AG04449 (cell line): Measurements from ENCODE around the genes ZNF625, ZNF443, ZNF791 and GCDH.

- RRBS = no CpG with 5 or more reads among the region's 4 CpGs
These were observed 34.8 kb downstream of the ZNF433 start for GRCh38 chr19:12000648-12001034.

GRCh38 chr19:12155990-12157195 lies at the start of gene ZNF625:
ZNF625 (minus strand) TSS chr19:12156734.
- RRBS = 3% methylated on average over 18 of the region's 73 CpGs

GRCh38 chr19:12159680-12160079 lies 3.1 kb upstream of the ZNF625 start:
- RRBS = no CpG with 5 or more reads among the region's 15 CpGs

- RRBS = no CpG with 5 or more reads among the region's 2 CpGs
These were observed 885 bp downstream of the ZNF136 start for GRCh38 chr19:12163791-12164171.

DNA sequence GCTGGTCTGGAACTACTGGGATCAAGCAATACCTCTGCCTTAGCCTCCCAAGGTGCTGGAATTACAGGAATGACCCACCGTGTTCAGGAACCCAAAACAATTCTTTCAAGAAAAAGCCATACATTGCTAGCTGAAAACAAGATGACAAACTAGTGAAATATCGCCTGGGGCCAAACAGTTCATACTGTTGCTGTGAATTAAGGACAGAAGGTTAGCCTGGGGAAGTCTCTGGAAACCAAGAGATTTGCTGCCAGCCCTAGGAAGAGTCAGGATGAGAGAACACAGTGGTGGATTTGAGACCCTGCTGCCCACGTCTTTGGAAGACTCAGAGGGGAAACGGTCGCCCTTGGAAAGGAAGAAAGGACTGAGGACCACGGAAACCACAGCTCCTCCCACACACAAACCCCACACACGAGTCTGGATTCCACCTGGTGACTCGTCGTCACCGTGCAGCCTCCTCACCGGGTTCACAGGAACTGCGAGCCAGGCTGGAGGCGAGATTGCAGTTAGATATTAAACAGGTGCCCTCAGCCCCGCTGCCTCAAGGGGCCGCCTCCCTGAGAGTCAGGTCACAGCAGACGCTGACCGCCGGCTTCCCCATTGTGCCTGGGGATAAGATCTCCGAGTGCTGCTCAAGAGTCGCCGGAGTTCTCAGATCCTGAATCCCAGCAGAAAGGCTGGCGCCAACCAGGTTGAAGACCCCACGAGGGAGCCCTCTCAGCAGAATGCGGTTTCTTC lies 948 bp downstream of the ZNF443 start:
- RRBS = no CpG with 5 or more reads among the region's 24 CpGs

GRCh38 chr19:12440442-12441400 lies at the start of gene ZNF443:
ZNF443 (minus strand) TSS chr19:12441021.
- RRBS = 4% methylated on average over 6 of the region's 66 CpGs

DNA sequence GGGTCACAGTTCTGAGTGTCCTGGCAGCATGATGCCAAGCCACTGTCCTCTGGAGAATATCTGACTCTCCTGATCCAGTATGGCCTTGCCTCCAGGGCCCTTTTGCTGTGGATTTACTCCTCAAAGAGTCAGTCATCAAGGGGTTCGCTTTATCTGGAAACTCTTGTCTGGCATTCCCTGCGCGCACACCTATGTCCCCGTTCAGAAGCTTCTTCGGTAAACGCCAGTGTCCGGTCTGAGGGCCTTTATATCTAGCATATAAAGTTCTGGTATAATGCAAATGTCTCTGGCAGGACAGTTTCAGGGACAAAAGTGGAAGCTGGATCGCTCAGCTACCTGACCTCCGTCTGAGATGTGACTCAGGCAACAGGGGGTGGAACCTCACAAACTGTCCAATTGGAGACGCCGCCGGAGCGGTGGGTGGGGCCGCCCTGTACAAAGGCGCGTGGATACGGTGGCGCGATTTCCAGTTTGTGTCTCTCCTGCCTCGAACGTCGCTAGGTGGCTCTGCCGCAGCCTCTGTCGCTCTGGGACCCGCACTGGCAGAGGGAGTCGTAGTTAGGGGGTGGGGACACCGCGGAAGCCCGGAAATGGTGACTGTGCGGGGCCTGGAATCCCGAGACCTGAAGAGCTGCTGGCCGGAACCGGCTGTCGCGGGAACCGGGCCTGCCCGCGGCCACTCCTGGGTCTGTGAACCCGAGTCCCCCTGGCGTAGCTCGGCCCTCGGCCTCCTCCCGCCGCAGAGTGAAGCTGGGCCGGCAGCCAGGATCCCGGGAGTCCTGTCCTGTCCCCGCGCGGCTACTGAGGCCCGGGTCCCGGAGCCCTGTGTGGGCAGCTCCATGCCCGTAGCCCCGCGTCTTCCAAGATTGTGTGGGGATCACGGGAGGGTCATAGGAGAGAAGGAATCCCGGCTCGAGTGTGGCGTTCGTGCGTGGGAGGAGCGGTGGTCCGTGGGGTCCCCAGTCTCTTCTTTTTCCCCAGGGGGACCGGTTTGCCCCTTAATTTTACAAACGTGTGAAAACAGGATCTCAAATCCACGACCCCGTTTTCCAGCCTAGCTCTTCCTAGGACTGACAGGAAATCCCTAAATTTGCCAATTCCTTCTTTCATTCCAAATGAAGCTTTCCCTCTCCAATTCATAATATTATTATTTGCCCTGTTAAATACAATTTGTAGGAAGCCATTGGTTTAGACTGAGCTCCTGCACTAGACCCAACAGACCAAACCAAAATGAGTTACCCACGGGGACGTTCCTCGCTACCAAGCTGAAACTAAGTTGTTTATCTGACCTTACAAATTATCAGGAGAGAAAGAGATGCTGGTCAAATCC lies 10.8 kb upstream of the ZNF709 start:
- RRBS = 3% methylated on average over 25 of the region's 69 CpGs

- RRBS = no CpG with 5 or more reads among the region's 15 CpGs
These were observed 1.2 kb downstream of the ZNF564 start for GRCh38 chr19:12550139-12550465.

DNA sequence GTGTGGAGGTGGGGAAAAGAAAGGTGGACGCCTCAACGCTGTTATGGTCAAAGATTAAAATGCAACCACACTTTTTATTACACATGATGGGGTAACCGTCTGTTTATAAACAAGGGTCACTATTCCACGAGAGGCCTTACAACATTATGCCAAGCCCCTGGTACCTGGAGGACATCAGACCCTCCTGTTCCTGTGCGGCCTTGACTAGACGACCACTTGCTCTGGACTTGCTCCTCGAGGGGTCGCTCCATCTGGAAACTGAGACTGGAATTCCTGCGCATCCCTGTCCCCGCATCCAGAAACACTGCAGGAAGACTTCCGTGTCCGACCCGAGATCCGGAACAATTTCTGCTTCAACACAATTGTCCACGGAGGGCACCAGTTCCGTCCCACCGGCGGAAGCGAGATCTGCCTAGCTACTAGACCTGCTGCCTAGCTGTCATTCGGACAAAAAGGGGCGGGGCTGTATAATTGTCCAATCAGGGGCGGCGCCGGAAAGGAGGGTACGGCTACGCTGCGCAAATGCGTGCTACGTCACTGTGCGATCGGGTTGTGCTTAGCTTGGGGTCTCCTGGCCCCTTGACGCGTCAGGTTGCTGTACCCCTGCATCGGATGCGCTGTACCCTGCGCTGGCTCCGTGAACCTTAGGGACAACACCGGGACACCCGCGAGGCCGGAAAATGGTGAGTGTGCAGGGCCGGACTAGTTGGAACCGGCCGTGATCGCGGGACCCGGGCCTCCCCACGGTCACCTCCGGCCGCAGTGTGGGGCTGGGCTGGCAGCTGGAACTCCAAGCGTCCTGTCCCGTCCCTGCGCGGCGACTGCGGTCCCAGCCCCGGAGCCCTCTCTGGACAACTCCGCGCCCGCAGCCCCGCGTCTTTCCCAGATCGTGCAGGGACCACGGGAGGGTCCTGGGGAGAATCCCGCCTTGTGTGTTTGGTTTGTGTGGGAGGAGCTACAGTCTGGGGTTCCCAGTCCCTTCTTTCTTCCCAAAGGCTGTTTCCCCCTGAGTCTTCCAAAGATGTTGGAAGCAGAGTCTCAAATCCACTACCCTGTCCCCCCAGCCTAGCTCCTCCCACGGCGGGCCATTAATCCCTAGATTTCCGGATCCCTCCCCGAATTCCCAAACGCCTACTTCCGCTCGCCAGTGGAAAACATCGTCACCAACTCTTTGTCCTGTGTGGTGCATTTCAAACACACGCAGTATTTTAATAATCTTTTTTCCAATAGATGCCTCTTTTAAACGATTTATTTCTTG lies at the start of gene ZNF791:
Gene ZNF791 (plus strand): TSS at position 521 of the 1,258 bp plus-strand sequence.
- RRBS = 5% methylated on average over 18 of the region's 75 CpGs

GRCh38 chr19:12615388-12615639 lies 4.6 kb downstream of the ZNF791 start:
- RRBS = no CpG with 5 or more reads among the region's 8 CpGs

DNA sequence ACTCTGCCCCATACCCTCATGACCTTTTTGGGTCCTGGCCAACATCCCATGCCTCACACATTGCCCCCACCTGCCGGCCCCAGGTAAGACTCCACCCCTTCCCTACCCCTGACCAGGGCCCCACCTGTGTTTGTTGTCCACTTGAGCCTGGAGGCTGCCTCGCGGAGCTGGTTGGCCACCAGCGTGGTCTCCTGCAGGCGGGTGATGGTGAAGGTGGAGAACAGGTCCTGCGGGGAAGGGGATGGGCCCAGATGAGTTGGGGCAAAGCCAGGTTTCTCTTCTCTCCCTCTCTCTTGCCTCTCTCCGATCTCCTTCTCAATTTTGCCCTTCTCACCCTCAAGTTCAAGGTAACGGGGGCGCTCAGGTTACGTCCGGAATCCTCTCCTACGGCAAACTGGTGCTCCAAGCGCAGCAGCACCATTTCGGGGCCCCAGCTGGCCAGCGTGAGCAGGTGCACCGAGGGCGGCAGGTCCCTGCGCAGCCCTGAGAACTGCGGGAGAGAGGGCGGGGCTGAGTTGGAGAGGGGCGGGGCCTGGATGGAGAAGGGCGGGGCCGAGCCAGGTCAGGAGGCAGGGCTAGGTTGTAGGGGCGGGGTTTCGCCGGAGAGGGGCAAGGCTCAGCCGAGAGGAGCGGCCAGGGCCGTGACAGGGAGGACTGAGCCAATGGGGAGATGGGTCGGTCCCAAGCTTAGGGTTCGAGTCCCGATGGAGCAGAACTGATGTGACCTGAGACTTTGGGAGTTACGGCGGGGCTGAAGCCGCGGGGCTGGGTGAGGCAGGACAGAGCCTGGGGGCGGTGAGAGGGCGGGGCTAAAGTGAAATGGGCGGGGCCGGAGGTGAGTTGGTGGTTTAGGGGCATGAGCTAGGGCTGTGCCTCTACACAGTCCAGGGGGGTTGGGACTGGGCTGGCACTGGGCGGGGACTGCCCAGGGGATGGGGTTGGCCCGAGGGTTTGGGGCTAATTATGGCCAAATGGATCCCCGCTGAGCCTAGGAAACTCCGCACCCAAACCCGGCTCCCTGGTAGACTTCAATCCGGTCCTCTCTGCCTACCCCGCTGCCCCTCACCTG lies 19.1 kb downstream of the MAN2B1 start:
- RRBS = 19% methylated on average over 2 of the region's 47 CpGs

DNA sequence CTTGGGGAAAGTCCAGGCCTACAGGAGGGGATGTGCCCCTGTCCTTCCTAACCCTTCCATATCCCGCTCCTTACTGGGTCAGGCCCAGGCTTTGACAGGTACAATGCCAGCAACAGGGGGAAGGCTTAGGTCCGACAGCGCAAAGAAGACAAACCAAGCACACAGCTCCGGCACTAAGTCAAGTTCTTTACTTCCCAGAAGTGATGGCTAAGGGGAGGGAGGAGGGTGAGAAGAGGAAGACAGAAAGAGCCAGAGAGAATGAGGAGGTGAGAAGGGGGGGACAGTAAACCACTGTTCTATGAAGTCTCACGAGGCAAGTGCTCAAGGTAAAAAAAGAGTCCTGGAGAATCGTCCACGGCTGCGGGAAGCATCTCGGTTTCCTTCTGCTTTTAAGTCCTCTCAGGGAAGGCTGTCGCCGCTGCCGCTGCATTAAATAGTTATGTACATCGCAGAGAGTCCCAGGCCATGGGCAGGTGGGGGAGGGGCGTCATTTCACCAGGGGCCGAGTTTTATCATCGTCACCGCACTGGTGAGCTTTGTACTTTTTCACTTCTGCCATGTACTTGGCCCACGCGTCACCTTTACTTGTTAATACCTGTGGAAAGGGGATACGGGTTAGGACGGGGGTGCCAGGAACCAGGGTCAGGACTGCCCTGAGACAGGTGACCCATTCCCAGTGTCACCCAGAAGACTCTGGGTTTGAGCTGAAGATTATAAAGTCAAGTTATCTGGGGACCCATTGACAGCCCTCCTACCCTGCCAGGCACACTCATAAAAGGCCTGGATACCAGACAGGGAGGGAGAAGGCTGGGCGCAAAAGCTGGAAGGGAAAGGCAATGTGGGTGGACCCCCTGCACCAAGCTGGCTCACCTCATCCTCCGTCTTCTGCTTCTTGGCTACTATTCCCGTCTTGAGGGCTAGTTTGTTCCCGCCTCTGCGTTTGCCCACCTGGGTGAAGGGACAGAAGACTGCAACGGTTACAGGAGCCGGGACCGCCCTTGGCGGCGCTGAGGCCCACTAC lies 3.7 kb downstream of the TRIR start:
- RRBS = 98% methylated on average over 4 of the region's 31 CpGs

DNA sequence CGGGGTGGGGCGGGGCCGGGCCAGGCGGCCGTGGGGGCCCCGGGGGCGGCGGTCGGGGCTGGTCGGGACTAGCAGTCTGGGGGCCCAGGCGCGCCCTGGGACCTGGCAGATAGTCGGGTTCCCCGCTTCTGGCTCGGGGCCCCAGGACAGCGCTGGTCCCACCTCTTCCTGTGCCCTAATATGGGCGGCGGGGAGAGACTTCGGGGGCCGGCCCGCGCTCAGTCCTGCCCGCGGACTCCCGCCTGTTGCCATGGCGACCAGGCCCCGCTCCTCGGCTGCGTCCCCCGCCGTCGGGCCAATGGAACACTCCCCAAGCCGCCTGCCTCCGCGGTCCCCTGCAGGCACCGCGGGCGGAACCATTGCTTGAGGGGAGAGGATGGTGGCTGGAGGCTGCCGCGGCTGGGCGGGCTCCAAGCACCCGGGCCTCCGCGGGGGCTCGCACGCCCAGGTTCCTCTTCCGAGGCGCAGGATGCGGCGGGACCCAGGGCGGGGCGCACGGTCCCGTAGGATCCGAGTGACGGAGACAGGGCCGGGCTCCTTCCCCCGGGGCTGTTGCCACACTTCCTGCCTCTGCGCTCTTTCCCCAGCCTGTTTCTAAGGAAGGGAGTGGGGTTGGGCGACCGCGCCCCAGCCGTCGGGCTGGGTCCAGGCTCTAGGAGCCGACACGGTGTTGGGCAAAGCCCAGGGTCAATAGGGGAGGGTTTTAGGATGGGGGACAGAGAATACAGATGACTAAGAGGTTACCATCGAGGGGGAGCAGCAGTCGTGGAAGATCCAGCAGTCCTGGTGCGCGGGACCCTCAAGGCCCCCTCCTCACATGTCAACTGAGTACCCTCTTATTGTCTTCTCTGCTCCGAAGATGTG lies 1.3 kb upstream of the JUNB start:
- RRBS = 3% methylated on average over 8 of the region's 71 CpGs

DNA sequence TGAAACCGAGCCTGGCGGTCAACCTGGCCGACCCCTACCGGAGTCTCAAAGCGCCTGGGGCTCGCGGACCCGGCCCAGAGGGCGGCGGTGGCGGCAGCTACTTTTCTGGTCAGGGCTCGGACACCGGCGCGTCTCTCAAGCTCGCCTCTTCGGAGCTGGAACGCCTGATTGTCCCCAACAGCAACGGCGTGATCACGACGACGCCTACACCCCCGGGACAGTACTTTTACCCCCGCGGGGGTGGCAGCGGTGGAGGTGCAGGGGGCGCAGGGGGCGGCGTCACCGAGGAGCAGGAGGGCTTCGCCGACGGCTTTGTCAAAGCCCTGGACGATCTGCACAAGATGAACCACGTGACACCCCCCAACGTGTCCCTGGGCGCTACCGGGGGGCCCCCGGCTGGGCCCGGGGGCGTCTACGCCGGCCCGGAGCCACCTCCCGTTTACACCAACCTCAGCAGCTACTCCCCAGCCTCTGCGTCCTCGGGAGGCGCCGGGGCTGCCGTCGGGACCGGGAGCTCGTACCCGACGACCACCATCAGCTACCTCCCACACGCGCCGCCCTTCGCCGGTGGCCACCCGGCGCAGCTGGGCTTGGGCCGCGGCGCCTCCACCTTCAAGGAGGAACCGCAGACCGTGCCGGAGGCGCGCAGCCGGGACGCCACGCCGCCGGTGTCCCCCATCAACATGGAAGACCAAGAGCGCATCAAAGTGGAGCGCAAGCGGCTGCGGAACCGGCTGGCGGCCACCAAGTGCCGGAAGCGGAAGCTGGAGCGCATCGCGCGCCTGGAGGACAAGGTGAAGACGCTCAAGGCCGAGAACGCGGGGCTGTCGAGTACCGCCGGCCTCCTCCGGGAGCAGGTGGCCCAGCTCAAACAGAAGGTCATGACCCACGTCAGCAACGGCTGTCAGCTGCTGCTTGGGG lies 849 bp downstream of the JUNB start:
- RRBS = 2% methylated on average over 61 of the region's 98 CpGs

GRCh38 chr19:12847389-12848137 lies 9.2 kb downstream of the MAST1 start:
- RRBS = no CpG with 5 or more reads among the region's 61 CpGs

DNA sequence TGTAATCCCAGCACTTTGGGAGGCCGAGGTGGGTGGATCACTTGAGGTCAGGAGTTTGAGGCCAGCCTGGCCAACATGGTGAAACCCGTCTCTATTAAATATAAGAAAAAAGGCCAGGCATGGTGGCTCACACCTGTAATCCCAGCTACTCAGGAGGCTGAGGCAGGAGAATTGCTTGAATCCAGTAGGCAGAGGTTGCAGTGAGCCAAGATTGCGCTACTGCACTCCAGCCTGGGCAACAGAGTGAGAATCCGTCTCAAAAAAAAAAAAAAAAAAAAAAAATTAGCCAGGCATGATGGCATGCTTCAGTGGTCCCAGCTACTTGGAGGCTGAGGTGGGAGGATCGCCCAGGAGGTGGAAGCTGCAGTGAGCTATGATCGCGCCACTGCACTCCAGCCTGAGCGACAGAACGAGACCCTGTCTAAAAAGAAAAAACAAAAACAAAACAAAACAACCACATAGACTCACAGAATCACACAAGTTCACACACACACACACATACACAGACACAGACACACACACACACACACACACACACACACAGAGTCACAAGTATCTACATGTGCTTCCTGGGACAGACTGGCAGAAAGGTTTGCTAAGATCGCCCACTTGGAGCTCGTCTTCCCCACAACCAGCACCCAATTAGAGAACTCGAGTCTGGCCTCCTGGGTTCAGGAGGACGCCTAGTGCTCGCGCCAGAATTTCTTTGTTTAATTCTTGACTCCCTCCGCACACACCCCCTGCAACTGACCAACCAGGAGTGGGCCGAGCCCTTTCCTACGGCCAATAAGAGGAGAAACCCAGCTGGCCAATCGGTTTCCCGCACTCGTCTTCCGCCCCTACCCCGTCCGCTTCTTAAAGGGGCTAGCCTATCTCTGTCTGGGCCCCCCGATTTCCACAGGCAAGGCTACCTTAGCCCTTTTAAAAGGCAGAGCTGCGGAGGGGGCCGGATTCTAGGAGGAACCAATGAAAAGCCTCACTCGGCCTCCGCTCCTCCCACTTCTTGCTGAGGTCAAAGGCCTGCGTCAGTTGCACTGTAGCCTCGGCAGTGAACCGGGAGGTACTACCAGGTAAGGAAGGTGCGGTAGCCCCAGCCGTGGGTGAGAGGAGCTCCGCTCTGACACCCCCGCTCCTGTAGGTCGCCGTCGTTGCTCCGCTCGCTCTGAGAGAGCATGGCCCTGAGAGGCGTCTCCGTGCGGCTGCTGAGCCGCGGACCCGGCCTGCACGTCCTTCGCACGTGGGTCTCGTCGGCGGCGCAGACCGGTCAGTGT lies at the start of gene GCDH:
Gene GCDH (plus strand): TSS at position 1,028 of the 1,271 bp plus-strand sequence.
- RRBS = 2% methylated on average over 14 of the region's 55 CpGs

DNA sequence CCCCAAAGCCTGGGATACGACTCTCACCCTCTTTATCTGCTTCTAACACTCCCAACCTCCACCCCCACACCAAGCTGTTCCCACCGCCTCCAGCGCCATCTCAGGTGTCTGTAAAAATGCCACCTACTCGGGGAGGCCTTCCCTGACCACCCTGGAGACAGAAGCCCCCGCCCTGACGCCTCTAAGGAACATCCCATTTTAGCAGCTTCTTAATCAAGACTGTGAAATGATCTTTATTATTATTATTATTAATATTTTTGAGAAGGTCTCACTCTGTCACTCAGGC lies 3.7 kb upstream of the DAND5 start:
- RRBS = no CpG with 5 or more reads among the region's 6 CpGs

DNA sequence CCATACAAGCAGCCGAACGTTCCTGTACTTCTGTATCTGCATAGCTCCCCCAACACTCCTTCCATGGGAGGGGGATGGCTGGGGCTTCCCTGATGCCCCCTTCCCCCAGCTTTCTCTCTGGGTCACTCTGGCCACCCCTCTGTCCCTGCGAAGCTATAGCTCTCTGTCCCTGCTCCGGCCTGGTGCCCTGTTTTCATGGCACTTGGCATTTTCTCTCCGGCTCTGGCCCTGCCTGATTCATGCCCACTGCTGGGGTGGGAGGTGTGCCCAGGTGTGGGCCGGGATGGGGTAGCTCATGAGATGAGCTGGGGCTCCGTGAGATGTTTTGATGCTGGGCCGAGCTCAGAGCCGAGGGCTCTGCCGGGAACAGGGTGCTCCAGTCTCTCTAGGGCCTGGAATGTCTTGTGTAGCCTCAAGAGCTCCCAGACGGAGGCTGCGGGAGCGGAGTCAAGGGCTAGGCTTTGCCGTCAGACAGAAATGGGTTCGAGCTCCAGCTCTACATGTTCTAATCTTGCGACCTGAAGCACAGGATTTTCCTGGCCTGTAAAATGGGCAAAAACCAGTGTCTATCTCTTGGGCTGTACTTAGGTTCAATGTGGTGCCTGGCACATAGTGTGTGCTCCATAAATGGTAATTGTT lies 4.5 kb downstream of the NFIX start:
- RRBS = 73% methylated on average over 5 of the region's 16 CpGs

GRCh38 chr19:13054588-13055674 lies 47.7 kb downstream of the LYL1 start:
- RRBS = under 1% methylated on average over 4 of the region's 29 CpGs

DNA sequence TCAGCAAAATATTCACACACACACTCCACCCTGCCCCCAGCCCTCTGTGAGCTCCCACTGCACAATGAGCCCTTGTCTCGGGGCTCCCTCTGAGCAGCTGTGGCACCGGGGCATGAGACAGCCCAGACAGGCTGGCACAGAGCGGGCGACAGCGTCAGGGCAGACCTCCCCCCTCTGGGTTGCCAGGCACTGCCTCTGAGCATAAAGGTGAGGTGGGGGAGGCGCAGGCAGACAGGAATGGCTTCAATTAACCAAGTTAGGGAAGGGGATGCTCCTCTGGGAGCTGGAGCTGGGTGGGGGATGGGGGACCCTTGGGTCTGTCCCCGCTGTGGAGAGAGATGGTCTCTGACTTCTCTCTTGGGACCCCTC lies 30.4 kb downstream of the LYL1 start:
- RRBS = no CpG with 5 or more reads among the region's 7 CpGs